Endometrial microvascular endothelial cells (primary cell): Measurements from ENCODE around the gene F7.

GRCh38 chr13:111152632-111153064 lies 37.5 kb downstream of the ARHGEF7 start:
- RAMPAGE, long total RNA, result no peak

- RAMPAGE, long total RNA, result no peak
Observed at GRCh38 chr13:111168028-111168693, 53.1 kb downstream of the ARHGEF7 start.

- RAMPAGE, long total RNA, result no peak
Observed at GRCh38 chr13:111184290-111185498, 69.6 kb downstream of the ARHGEF7 start.

DNA sequence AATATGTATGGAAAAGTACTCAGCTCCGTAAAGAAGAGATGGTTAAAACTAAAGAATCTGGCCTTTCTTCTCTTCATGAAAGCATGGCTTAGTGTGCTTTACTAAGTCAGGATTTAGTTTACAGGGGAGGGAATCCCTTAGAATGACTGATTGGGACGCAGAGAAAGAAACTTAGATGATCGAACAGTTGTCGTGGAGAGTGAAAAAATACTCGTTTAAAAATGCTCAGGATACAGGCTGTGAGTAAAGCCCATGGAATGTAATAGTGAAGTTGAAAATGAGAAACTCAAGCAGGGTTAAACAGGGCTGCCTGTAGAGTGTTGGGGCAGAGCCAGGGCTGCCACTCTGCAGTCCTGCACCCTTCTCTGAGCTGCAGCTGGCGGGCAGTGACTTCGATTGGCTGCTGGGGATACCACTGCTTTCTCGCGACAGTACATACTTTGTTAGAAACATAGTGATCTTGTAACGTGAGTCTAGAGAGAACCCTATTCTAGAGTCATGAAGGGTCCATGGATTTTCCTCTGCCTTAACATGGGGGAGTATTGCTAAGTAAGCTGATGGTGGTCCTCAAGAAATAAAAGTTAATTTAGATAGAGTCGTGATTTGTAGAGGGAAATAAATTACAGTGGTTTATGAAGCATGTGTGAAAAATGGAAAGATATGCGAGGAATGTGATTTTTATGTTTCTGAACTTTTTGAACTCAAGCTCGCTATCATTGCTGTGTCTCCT lies 95.4 kb downstream of the ARHGEF7 start:
- RAMPAGE, long total RNA, result no peak

DNA sequence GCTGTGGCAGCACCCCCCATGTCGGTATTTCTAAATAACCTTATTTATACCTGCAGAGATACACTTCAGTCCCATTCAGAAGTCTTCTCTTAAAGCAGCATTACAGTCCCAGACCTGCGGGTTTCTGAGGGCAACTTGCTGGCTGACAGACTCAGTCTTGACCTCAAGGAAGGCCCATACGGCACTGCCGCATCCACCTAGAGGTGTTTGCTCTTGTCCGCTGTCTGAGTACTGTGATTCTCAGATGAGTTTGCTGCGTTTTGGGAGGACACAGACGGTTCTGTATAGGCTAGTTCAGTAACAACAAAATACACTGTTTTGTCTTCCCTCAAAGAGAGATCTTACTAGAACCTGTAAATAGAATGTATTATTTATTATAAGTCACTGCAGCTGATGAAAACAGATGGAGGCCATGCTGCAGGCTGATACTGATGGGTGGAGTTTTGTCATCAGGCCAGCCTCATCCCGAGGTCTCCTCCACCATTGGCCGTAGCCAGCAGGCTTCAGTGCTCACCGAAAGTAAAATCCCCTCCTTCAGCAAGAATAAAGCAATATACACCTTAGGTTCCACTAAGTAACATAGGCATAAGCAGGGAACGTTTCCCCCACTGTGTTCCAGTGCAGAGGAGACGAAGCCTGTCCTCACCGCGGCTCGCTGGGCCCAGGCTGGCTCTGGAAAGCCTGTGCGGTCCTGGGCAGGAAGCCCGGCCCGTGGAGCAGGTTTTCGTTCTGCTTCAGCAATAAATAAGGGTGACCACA lies 16.6 kb upstream of the TEX29 start:
- RAMPAGE, long total RNA, result no peak

DNA sequence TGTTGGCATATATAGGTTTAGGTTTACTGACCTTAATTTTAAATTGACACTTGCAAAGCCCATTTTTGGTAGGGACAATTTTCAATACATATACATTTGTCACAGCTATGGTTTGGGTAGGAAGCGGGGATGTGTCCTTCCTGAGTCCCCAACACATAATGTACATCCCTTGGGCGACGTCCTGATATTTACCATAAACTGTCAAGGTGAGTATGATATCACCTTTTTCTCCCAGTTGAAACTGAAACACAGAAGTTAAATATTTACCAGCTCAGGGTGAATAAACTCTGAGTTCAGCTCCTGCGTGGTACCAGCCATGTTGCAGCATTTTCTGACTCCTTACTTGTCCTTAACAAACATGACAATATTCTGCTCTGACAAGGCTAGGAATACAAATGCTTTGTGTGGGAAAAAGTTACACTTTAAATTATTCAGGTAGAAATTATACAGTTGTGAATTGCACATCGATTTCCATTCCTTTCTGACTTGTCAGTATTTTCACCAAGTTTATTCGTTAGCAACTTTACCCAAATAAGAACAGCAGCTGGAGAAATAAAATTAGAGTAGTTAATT lies 294.2 kb downstream of the TEX29 start:
- RAMPAGE, long total RNA, result no peak

DNA sequence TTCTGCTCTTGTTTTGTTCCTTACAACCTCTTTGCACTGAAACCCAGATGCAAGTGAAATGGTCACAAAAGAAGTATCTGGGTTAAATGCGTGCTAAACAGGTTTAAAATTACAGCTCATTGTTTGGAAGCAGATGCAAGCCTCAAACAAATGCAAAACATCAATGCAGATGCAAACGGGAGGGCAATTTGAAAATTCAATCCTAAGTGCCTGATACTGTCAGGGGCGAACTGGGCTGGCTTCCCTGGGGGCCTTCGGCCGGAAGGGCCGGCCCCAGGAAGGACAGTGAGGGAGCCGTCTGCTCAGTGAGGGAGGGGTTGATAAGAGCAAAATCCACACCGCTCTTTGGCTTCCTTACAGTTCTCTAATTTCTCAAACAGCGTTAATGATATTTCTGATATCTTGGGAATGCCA lies 220.9 kb upstream of the SOX1 start:
- RAMPAGE, long total RNA, result no peak

GRCh38 chr13:111892787-111893604 lies 174.0 kb upstream of the SOX1 start:
- RAMPAGE, long total RNA, result no peak

DNA sequence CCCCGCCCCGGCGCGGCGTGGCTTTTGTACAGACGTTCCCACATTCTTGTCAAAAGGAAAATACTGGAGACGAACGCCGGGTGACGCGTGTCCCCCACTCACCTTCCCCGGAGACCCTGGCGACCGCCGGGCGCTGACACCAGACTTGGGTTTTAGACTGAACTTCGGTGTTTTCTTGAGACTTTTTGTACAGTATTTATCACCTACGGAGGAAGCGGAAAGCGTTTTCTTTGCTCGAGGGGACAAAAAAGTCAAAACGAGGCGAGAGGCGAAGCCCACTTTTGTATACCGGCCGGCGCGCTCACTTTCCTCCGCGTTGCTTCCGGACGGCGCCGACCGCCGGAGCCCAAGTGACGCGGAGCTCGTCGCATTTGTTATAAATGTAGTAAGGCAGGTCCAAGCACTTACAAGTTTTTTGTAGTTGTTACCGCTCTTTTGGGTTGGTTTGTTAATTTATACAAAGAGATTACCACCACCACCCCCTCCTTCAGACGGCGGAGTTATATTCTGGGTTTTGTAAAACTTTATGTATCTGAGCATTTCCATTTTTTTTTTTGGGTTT lies 2.0 kb downstream of the SOX1 start:
- RAMPAGE, long total RNA, result no peak

- RAMPAGE, long total RNA, result no peak
Observed at GRCh38 chr13:112524836-112525729, 62.9 kb downstream of the TUBGCP3 start.

- RAMPAGE, long total RNA, result no peak
Observed at GRCh38 chr13:112545490-112546013, 42.4 kb downstream of the TUBGCP3 start.

GRCh38 chr13:112588404-112589268 lies 683 bp upstream of the TUBGCP3 start:
- RAMPAGE, long total RNA, result no peak

DNA sequence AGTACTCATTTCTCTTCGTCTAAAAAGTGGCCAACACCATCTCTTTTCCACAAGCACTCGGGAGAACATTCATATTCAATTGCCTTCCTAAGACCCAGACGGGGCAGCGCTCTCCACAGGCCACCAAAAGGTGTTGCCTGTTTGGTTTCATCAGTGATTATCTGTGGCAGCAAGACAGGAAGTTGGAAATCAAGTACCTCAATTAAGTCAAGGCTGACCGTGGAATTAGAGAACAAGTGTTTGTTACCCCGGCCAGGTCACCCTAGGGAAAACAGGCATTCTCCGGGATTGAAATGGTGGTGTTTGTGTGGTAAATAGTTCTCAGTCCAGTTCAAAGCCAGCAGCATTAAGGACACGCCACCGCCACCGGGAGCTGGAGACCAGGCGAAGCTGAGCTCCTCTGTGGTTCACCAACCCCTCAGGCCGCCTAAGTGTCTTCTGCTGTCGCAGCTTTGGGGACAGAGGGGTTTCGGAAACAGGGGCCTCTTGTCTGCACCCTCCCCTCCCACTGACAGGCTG lies 824 bp upstream of the ATP11A start:
- RAMPAGE, long total RNA, result no peak

- RAMPAGE, long total RNA, result no peak
Observed at GRCh38 chr13:112713583-112713974, 23.7 kb downstream of the ATP11A start.

DNA sequence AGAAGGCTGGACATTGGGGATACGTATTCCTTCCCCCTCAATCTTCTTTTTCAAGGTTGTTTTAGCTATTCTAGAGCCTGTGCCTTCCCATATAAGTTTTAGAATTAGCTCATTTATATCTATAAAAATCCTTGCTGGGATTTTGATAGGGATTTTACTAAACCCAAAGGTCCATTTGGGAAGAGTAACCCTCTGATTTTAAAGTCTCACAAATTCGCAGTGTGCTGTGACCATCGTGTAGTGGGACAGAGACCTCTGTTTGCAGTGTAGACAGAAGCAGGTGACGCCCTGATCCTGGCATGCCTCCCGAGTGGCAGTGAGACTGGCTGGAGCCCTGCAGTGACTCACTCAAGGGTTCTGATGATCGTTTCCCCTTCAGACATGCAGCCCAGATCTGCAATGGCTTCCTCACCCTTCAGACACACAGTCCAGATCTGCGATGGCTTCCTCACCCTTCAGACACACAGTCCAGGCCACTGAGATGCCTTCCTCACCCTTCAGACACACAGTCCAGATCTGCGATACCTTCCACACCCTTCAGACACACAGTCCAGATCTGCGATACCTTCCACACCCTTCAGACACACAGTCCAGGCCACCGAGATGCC lies 125.0 kb downstream of the ATP11A start:
- RAMPAGE, long total RNA, result no peak

- RAMPAGE, long total RNA, result no peak
Observed at GRCh38 chr13:112892828-112893374, 76.1 kb upstream of the MCF2L start.

DNA sequence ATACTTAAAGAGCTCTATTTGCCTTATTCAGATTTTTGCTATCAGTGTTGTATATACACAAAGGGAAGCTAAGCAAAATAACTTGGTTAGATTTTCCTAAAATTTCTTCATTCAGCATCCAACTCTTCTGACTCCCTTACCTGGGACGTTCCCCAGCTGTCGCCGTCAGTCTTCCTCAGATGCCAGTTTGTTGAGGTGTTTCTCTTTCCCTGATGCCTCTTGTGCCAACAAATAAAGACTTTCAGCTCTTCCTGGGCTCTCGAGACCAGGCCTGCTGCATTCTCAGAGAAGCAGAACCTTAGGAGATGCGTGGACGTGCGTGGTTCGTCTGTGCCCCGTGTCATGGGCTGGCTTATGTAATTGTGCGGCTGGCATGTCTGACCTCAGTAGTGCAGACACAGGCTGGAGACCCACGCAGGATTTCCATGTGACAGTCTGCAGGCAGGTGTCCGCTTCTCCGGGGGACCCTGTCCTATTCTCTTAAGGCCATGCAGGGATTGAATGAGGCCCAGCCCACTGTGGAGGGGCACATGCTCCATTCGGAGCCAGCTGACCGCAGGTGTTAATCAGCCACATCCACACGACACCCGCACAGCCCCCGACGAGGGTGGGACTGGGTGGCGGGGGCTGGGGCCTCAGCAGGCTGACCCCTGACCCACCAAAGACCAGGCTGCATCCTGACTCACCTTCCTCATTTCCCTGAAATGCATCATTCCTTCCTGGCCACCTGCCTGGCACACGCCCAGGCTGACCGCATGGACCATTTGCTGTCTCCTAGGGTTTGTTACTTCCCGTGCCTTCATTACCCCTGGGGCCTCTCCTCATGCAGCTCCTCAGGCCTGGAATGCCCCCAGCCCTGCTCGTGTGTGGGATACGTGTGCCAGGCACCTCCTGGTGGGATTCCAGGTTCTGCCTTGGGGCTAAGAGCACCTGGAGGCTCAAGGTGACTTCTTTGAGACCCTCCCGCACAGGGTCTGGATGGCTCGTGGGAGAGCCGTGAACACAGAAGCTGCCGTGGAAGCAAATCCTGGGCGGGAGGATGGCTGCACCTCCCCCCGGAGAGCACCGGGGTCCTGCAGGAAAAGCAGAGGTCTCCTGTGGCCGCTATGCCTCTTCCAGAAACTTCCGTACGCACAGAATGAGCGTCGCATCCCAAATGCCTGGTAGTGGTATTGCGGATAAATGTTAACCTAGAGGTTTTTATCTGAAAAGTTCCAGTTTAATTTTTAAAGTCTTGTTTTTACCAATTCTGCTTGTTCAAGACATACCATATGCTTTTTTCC lies 10.7 kb upstream of the MCF2L start:
- RAMPAGE, long total RNA, result no peak

DNA sequence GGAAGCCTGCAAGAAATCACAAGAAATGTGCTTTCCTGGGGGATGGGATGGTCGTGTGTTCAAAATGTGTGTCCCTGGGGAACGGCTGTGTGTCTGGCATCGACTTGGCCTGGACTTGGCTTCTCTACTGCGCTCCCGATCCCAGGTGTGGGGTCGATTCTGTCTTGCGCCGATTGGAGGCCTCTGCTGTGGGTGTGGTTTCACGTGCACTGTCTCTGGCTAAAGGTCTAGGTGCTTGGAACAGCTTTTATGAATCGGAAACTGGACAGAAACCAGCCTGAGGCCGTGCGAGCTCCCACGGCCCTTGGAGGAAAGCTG lies 29.5 kb downstream of the MCF2L start:
- RAMPAGE, long total RNA, result no peak

GRCh38 chr13:113023698-113024862 lies 55.1 kb downstream of the MCF2L start:
- RAMPAGE, long total RNA, result no peak

GRCh38 chr13:113105544-113105944 lies at the start of gene F7:
Gene F7, plus strand, starts transcription at chr13:113105791.
- RAMPAGE, long total RNA, result no peak